Calu3 (cell line): ENCODE measurements around the gene PTPDC1.

DNA sequence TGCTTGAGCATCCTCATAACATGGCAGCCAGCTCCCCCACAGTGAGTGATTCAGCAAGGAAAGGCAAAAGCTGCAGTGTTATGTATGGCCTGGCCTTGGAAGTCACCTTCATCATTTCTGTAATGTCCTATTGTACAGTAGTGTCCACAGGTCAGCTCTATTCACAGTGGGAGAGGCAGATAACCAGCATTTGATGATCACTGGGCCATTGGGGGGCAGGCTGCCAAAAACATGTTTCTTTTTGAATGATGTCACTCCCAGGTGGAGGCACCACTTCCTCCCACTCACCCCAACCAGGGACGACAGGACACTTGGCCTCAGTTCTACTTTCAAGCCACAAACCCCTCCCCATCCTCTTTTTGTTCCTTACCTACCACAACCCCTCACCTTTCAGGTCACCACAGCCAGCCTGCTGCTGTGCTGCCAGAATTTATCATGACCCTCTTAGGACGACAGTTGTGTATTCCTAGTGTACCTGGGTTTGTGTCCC, 14.6 kb downstream of the FGD3 start:
- PRO-cap: no peak

- PRO-cap: no peak
Measured at GRCh38 chr9:92964803-92965080, 17.4 kb downstream of the FGD3 start.

DNA sequence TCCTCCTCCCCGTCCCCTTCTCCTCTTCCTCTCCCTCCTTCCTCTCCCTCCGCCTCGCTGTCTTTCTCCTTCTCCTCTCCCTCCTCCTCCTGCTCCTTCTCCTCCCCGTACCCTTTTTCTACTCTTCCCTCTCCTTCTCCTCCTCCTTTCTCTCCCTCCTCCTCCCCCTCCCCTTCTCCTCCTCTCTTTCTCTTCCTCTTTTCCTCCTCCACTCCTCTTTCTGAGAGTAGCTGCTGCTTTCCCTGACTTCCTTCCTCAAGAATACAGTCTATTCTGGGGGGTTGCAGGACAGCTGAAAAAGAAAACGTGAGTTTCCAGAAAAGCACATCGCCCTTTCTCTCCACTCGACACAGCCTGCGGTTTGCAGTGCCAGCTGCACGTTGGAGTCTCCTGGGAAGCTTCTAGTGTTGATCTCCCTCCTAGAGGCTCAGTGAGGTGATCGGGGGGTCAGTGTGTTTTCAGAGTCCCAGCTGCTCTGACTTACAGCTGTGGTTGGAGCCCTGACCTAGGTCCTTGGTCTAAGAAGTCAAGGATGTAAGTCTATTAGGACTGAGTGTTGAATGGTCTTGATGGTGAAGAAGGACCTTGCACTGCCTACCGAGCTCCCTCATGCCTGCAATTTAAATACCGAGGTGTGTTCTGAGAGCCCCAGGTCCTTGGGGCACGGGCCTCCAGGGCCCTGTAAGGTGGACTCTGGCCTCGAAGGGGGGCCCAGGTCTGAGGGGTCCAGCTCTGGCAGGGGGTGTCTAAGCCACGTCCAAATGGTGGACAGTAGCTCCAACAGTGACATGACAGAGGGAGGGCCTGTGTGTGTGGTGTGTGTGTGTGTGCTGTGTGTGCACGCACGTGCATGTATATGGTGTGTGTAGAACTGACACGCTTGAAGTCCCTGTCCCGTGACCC, 24.9 kb upstream of the SUSD3 start:
- PRO-cap: no peak

GRCh38 chr9:93049588-93049927, 8.9 kb upstream of the SUSD3 start:
- PRO-cap: no peak

- PRO-cap: no peak
Measured at GRCh38 chr9:93115670-93116986, 17.9 kb downstream of the NINJ1 start.

GRCh38 chr9:93126797-93127415, 7.1 kb downstream of the NINJ1 start:
- PRO-cap: no peak

DNA sequence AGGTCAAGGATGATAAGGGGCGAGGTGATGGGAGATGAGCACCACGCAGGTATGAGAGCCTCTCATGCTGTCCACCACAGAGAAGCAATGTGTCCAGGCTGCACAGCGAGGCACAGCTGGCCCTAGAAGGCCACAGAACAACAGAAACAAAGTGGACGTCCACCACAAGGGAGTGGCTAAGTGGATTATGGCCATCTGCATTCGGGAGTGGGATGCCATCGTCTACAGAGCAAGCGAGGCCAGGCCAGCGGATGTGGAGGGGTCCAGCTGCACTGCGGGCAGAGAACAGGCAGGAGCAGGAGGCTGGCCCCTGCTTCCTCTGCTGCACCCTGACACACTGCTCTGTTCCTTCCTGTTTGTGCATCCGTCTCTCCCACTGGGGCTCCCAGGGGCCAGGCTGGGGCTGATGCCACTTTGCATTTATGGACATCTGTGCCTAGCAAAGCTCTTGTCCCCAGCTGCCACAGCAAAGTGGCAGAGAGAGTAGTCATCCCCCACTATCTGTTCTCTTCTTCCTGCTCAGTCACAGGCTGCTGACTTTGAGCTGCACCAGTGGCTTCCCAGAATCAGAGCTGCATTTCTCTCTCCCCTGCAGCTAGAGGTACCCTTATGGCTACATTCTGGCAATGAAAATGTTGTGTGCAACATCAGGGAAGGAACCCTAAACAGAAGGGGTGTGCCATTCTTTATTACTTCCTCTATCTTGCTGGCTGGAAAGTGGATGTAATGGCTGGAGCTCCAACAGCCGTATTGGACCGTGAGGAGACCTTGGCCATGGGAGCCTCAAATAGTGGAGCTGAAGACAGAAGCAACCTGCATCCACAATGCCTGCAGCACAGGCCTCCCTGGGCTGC, 4.1 kb upstream of the NINJ1 start:
- PRO-cap: no peak

DNA sequence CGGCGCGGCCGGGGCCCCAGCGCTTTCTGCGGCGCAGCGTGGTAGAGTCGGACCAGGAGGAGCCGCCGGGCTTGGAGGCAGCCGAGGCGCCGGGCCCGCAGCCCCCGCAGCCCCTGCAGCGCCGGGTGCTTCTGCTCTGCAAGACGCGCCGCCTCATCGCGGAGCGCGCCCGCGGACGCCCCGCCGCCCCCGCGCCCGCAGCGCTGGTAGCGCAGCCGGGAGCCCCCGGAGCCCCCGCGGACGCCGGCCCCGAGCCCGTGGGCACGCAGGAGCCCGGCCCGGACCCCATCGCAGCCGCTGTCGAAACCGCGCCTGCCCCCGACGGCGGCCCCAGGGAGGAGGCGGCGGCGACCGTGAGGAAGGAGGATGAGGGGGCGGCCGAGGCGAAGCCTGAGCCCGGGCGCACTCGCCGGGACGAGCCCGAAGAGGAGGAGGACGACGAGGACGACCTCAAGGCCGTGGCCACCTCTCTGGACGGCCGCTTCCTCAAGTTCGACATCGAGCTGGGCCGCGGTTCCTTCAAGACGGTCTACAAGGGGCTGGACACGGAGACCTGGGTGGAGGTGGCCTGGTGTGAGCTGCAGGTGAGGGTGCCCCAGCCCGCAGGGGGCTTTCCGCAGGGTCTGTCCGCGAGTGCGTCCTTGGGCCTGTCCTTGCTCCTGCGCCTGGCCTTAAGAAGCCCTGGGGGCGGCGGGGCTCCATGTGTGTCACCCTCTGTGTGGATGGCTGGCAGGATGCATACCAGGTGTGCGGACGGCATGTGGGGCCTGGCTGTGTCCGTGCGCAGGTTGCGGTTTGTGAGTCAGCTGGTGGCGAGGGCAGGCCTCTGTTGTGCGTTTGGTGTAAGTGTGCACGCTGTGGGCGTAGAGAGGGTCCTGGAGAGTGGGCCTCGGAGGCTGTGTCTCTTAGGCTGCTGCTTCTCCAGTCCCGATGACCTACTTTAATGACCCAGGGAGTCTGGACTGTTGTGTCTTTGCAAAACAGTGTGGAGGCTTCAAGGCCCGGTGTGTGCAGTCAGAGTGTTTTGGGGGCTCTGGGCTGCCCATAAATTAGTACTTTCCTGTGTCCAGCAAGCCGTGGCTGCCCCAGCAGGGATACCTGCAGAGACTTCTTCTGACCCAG, 1.4 kb downstream of the WNK2 start:
- PRO-cap: no peak

- PRO-cap: no peak
Measured at GRCh38 chr9:93186149-93186896, 2.4 kb downstream of the WNK2 start.

- PRO-cap: no peak
Measured at GRCh38 chr9:93205489-93205875, 21.5 kb downstream of the WNK2 start.

DNA sequence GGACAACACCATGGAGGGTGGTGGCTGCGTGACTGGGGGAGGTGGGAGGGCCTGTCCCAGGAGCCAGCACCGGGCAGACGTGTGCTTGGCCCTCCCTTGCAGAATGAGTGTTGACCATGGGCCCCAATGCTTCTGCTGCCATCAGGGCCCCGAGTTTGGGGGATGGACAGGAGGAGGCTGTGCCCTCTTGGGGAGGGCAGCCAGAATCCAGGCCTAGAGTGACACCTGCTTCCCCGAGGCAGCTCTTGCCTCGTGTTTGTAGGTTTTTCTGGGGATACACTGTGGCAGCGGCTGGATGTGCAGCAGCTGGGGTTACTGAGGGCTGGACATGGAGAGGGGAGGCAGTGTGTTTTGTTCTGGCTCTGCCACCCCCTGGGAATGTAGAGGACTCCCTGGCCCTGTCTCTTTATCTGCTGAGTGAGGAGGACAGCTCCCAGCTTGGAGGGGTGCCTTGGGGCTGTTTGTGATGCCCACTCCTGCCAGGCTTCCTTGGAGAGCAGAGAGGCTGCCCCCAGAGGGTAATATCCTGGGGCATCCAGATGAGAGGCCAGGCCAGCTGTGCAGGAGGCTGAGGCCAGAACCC, 22.7 kb downstream of the WNK2 start:
- PRO-cap: no peak

DNA sequence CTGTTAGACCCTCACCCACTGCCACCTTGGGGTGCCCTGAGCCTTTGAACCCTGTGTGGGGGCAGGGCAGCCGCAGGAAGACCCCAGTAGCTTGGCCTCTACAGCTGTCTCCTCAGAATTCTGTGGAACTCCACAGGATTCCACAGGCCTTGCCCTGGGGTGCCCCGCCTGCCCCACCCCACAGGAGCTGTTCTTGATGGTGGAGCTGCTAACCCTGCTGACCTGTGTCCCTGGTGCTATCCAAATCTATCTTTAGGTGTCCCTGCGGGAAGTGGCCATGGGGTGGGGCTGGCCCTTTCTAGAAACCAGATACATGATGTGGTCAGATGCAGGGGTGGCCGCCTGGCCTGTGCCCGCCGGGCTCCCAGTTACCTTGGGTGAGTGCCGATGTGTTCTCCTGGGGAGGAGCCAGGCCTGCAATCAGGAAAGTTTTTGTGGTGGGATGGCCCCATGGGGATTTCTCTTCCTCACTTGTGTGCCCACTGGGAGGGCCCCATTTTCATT, 34.2 kb downstream of the WNK2 start:
- PRO-cap: no peak

GRCh38 chr9:93281911-93282494, 98.1 kb downstream of the WNK2 start:
- PRO-cap: no peak

- PRO-cap: no peak
Measured at GRCh38 chr9:93297551-93298107, 113.7 kb downstream of the WNK2 start.

GRCh38 chr9:93527040-93527307, 49.4 kb upstream of the PHF2 start:
- PRO-cap: no peak

GRCh38 chr9:93578096-93578779, 1.9 kb downstream of the PHF2 start:
- PRO-cap: no peak

DNA sequence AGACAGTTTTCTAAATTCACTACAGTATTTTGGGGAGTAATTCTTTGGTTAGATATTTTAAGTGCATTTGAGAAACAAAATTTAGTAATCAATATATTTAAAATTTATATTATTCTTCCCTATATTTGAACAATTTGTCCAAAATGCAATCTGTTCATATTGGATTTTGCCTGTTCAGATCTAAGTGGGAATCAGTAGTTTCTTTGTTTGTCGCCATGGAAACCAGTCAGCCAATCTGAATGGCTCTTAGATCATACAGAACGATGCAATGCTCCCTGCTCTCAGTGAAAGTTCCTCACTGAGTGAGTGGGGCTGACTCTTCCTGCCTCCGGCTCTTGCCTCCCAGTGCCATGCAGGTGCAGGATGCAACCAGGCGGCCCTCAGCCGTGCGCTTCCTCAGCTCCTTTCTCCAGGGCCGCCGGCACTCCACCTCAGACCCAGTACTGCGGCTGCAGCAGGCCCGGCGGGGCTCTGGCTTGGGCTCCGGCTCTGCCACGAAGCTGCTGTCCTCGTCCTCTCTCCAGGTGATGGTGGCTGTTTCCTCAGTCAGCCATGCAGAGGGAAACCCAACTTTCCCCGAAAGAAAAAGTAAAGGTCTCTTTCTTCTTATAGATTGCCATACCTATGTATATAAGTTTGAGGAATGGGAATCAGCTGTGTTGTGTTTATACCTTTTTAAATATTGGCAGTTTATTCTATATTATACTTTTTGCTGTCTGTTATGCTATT, at the start of gene PTPDC1:
Gene PTPDC1, plus strand, starts transcription at position 284 of the 729 bp plus-strand sequence.
- PRO-cap: unidirectional peak, plus-strand start at position 345 of the sequence

DNA sequence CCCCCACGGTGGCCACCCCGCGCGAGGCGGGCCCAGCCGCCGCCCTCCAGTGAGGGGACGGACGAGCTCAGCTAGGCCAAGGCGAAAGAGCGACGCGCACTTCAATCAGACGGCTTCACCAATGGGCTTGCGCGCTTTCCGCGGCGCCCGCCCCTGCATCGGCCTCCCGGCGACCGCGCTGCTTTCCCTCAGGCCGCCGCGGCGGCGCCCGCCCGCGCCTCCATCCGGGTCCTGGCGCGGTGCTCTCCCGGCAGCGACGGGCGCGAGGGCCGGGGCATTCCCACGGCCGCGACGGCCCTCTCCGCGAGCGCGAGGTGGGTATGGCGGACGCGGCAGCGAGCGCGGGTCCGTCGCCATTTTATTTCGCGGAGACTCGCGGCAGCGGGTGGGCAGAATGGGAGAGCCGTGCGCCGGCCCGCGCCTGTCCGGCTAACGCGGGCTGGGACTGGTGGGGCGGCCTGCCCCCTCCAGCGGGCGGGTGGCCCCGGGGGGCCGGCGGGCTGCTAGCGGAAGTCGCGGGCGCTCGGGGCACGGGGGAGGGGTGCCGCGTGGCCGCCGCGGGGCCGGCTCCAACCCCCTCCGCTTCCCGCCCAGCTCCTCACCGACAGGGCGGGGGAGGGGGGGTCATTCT, 81.9 kb downstream of the PTPDC1 start:
- PRO-cap: bidirectional peak, plus-strand start at position 223 of the sequence, minus-strand start outside the sequence; bidirectional peak, plus-strand start outside the sequence, minus-strand start at position 581 of the sequence

- PRO-cap: no peak
Measured at GRCh38 chr9:94332718-94333089, 4.3 kb upstream of the NUTM2F start.

GRCh38 chr9:94444654-94445151, 70.3 kb downstream of the MFSD14B start:
- PRO-cap: no peak